Bronchus fibroblast of lung (primary cell): Measurements from ENCODE around the gene EEPD1.

DNA sequence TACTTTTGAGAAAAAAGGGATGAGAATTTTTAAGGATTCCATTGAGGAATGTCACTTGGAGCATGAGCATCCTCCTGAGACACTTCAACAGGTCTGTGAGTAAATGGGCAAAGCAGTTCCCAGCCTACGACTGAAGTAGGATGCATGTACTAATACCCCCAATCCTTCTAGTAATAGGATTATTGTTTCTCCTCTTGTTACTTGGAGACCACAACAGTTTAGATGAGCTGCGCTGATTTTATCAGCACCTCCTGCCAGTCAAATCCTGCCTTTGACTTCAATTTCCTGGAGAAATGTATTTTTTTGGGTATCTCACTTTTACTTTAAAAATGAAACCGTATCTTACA, 832 bp downstream of the BBS9 start:
- RAMPAGE, long total RNA: no peak

DNA sequence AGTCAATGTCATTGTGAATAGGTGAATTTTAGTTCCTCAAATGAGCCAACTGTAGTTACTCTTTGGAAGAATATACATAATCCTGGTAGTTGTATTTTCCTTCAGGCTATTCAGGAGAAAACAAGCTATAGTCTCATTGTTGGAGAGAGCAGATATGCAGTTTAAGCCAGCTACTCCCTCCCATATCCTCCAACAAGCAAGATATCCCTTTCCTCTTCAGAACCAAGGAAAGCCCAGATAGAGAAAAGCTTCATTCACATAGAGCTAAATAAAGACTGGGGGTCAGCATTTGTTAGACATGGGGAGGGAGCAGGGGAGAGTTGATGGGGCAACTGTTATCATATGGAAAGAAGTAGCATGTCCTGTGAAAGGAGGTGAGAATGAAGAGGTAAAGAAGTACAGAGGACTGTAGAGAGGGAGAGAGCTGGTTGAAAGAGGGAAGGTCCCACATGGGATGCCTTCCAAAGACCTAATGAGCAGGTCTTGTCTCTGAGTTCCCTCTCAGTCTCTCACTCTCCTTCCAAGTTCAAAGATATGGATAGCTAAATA, 71.5 kb upstream of the NPSR1 start:
- RAMPAGE, long total RNA: no peak

GRCh38 chr7:34603773-34604102, 54.3 kb upstream of the NPSR1 start:
- RAMPAGE, long total RNA: no peak

DNA sequence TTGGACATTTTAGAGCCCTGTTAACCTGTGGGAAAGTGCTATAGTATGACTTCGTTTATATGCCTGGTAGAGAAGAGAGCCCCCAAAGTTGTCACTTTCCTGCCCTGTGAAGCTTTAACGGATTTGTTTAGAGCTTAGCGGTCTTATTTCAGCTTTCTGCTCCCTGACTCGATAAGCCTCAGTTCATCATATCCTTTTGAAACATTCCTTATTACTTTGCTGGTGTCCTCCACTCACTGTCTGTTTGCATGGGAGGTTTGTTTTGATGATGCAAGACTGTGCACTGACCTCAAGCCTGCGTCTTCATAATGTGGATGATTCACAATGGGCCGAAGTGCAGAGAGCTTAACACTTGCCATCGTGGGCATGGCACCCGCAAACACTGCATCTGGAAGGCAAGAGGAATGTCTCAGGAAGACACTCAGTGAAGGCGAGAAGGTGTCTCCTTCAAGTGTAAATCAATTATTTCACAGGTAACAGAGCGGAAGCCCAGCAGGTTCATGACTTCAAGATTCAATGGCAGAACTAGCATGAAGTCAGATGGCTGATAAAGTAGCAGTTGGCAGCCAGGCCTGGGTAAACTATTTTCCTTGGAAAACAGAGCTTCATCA, 98.2 kb downstream of the DPY19L1 start:
- RAMPAGE, long total RNA: no peak

DNA sequence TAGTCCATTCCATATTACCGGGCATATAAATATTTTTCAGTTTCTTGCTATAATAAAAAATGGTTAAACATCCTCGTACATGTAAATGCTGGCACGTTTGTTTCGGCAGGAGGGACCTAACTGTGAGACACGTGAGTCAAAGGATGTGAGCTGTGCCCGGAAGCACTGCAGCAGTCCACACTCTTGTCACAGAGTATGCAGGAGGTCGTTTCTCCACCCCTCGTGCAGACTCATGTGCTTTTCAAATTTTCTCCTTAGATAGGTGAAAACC, 45.4 kb downstream of the DPY19L1 start:
- RAMPAGE, long total RNA: no peak

- RAMPAGE, long total RNA: no peak
Measured at GRCh38 chr7:35038028-35038333, 696 bp upstream of the DPY19L1 start.

GRCh38 chr7:35356649-35356912, 102.7 kb upstream of the TBX20 start:
- RAMPAGE, long total RNA: no peak

- RAMPAGE, long total RNA: no peak
Measured at GRCh38 chr7:36065751-36065961, 87.4 kb upstream of the EEPD1 start.

DNA sequence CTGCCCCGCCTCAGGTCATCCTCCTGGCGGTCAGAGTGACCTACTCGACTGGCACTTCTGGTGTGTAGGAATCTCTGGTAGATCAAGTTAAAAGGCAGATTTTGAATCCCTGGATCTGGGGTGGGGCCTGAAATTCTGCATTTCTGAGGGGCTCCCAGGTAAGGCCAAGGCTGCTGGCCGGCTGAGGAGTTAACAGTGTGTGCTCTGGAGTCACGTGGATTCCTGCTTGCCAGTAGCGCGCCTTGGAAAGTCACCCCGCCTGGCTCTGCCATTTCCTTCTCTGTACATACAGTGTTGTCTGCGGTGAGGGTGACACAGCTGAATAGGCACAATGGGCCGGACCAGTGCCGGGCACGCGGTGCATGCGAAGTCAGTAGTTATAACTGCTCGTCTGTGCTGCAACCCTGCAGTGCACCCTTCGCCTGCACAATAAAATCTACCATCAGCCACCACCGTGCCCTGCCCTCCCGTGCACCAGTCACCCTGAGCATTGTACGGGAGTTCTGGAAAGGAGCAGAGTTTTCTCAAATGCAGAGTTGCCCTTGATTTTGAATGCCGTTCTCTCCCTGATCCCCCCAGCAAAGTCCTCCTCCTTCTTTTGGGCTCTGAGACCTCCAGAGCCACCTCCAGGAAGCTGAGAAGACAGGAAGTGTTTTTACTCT, 67.9 kb upstream of the EEPD1 start:
- RAMPAGE, long total RNA: no peak

- RAMPAGE, long total RNA: no peak
Measured at GRCh38 chr7:36092031-36092782, 60.8 kb upstream of the EEPD1 start.

DNA sequence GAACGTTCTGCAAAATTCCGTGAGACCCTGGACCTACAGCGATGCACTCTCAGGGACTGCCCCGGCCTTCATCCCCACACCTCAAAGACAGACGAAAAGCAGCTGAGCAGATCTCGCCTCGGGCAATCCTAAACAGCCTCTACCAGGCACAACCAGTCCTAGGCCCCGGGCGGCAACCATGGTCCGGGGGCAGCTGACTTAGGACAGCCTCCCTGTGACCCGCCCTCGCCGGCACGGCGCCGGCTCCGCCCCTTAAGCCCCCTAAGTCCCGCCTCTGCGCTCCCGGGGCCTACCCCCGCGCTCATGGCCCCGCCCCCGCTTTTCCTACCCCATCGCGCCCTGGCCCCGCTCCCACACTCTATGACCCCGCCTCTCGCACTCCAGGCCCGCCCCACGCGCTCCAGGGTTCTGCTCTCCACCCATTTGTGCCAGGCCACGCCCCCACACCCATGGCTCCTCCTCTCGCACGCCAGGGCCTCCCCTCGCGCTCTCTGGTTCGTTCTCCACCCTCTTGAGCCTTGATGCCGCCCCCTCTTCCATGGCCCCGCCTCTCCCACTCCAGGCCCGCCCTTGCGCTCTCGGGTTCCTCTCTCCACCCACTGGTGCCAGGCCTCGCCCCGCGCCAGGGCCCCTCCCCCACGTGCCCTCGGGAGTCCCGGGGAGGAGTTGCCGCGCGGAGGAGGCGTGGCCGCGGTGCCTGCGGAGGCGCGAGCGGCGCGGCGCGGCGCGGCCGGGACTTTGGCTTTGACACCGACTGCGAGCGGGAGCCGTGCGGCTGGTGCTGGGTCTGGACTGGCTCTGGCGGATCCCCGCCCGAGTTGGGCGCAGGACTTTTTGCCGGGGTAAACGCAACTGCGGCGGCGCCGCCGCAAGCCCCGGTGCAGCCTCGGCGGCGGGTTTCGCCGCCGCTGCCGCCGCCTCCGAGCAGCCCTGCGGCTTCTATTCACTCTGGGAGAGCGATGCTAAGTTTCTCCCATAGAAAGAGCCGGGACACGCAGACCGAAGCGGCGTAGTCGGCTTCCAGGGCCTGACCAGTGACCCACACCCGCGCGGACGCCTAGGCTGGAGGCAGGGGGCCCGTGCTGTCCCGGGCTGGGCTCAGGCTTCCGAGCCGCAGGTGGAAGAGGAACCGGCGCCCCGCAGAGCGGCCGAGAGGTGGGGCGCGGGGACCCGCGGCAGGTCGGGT, at the start of gene EEPD1:
Gene EEPD1, plus strand, starts transcription at position 735 of the 1,186 bp plus-strand sequence.
- RAMPAGE, long total RNA: no peak

DNA sequence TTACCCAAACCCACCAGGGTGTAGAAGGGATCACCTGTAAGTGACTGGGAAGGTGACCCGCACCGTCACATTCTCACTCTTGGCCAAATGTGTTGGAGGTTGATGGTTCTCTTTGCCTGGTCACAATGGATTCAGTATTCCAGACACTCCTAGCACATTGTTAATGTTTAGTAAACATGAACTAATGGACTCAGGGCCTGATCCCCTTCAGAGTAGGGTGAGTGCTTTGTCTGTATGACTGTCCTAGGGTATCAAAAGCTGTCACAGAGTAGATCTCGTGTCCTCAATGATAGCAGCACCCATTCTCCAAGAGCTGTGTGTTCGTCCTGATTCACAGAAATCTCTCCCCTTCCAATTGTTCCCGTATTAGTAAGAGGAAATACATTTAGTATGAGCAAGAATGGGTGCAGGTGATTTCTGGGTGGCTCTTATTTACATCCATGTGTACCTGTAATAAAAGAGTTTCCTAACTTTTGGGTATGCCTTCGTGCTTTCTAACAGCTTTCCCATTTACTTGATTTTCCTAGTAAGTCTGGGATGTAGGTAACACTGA, 4.6 kb downstream of the EEPD1 start:
- RAMPAGE, long total RNA: no peak

DNA sequence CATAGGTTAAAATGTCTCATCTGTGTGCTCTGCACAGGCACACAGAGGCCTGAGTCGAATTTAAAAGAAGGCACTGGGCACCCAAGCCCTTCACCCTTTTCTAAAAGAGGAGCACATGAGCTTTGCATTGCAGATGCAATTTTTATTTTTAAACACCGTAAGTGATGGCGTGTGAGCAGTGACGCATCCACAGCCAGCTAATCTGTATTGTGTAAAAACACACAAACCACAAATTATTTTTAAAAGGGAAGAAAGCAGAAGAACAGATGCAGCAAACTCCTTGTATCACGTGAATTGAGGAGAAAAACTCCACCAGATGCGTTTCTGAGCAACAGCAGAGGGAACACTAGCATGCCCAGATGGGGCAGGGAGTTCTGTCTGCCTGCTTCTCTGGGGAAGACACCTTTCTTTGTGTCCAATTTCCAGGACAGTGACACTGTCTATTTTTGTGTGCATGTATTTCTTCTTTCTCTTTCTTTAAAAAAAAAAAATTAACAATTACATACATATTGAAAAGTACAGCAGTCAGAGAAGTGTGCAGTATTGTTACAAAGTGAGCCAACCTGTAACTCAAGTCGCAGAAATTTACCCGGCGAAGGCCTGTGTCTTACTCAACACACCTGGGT, 39.1 kb downstream of the EEPD1 start:
- RAMPAGE, long total RNA: no peak

- RAMPAGE, long total RNA: no peak
Measured at GRCh38 chr7:36226850-36227734, 74.0 kb downstream of the EEPD1 start.

- RAMPAGE, long total RNA: no peak
Measured at GRCh38 chr7:36391455-36392292, 2.0 kb downstream of the ANLN start.

DNA sequence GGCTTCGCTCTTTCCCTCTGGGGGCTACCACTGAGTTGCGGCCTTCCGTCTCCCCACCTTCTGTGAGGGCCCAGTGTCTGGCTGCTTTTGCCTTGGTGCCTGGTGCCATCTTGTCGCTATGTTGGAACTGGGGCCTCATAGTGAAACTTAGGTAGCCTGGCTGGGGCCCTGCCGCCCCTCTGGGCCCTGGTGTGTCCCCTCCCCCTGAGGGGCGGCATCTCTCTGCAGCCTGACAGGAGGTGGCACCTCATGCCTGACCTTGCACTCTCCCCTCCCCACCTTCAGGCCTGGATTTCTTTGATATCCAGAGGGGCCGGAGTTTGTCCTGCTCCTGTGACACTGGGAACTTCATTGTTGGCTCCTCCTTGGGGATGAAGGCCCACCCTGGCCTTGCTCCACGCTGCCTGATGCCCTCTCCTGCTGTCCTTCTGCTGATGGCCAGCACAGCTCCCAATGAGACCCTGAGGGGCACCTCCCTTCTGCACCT, 144.2 kb downstream of the ANLN start:
- RAMPAGE, long total RNA: no peak

GRCh38 chr7:36661199-36661933, 62.9 kb downstream of the AOAH start:
- RAMPAGE, long total RNA: no peak

- RAMPAGE, long total RNA: no peak
Measured at GRCh38 chr7:36985826-36986569, 261.7 kb upstream of the AOAH start.

GRCh38 chr7:37230343-37230616, 218.4 kb downstream of the ELMO1 start:
- RAMPAGE, long total RNA: no peak

- RAMPAGE, long total RNA: no peak
Measured at GRCh38 chr7:37340930-37341316, 107.7 kb downstream of the ELMO1 start.